ENCODE measurements around the gene MUCL3.

GRCh38 chr6:30839687-30840100 lies 44.6 kb upstream of the DDR1 start:
- RRBS: no CpG with 5 or more reads among the region's 2 CpGs

DNA sequence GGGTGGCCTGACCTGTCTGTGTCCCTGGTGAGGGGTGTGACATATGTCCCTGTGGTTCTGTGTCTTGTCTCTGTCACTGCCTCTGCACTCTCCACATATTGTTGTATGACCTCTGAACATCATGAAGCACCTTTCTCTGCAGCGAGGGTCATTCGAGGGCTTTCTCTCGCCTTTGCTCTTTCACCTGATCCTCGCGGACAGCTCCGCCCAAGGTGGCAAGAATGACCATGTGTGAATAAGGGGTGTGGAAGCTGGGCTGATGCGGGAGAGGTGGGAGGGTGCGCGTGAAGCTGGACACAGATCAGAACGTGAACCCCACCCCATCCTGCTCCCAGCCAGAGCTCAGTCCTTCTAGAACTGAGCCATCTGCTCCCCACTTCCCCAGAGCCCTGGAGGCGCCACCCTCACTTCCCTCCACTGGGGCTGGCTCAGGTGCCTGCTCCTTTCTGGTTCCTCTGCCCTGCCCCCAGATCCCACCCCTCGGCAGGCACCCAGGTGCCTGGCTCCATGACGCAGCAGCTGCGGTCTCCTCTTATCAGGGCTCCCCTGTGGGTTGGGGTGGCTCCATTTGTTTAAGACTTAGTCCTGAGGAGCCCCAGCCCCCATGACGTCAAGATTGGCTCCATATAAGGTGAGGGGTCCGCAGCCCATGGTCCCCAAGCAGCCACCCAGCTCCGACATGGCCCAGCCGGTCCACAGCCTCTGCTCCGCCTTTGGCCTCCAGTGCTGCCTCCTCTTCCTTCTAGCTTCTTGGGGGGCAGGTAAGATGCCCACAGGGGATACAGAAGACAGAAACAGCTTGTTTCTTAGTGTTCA lies at the start of gene MUCL3:
MUCL3 (plus strand) TSS at position 653 of the 816 bp plus-strand sequence.
- RRBS: no CpG with 5 or more reads among the region's 19 CpGs

DNA sequence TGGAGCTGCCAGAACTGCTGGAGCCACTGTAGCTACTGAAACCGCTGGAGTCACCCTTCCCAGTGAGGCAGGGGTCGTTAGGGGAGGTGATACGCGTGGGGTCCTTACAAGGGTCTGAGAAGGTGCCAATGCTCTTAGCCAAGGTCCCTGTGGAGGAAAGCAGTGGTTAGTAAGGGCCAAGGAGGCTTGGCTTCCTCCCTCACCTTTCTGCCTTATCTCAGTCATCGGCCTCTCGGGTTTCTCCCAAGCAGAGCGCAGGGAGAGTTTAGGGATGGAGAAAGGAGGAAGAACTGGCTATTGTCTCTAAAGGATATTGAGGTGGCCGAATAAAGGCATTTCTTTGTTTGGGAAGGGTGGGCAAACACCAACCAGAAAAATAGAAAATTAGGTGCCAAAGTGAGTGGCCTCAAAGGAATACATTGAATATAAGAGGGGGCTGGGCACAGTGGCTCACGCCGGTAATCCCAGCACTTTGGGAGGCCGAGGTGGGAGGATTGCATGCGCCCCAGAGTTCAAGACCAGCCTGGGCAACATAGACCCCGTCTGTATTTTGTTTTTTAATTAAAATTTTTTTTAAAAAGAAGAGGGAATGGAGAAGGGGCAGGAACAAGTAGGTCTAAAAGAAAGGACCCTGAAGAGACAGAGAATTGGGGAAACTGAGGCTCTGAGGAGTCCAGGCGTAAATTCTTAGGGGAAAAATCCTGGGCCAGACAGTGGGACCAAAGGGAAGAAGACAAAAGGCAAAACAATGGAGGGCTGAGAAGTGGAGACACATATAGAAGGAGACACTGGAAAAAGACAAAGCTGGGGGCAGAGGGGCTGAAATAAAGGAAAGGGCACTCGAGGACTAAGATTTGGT lies 2.6 kb downstream of the CDSN start:
- RRBS: no CpG with 5 or more reads among the region's 15 CpGs

DNA sequence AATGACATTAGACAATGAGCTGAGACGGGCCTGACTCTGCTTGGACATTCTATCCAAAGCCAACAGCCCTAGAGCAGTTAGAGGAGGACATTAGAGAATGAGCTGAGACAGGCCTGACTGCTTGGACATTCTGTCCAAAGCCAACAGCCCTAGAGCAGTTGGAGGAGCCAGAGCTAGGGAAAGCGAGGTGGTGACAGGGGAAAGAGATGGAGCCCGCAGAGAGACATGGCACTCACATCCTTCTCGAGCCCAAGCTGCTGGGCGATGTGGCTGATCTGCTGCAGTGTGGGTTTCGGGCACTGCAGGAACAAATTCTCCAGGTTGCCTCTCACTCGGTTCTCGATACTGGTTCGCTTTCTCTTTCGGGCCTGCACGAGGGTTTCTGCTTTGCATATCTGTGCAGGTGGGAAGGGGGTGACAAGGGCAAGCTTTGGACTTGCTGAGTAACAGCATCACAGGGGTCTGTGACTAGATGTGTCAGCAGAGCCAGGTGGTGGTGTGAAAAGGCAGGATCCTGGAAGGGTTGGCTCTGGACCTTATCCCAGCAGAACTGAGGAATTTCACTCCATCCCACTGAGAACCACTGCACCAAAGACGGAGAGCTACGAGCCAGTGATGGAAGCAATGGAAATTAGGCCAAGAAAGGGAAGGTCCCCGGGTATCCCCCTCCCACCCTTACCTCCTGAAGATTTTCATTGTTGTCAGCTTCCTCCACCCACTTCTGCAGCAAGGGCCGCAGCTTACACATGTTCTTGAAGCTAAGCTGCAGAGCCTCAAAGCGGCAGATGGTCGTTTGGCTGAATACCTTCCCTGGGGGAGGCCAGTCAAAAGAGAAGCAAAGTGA lies 5.4 kb downstream of the POU5F1 start:
- RRBS: no CpG with 5 or more reads among the region's 17 CpGs

- RRBS: no CpG with 5 or more reads among the region's 6 CpGs
Measured at GRCh38 chr6:31198301-31198588, 27.8 kb upstream of the POU5F1 start.

GRCh38 chr6:31351641-31352181 lies 5.3 kb downstream of the HLA-B start:
- RRBS: no CpG with 5 or more reads among the region's 3 CpGs

- RRBS: no CpG with 5 or more reads among the region's 2 CpGs
Measured at GRCh38 chr6:31352182-31352400, 4.9 kb downstream of the HLA-B start.

- RRBS: no CpG with 5 or more reads among the region's 2 CpGs
Measured at GRCh38 chr6:31402021-31402346, 1.4 kb upstream of the MICA start.

DNA sequence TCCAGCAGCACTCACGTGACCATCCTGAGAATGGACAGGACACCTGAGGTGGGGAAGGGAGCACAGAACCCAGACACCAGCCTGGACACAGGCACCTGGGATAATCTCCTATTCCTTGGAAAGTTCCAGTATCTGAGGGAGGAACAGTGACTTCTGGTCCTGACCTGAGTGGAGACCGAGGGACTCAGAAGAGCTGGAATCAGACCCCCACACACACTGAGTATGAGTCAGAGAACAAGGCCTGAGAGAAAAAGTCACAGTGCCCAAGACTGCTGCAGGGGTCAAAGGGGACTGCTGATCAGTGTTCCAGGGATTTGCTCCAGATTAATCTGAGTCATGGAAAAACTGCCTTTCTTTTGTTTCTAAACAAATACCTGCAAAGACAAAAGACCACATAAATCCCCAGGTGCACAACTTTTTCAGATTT lies 35.7 kb upstream of the MICB start:
- RRBS: no CpG with 5 or more reads among the region's 2 CpGs

GRCh38 chr6:31491912-31492387 lies 6.0 kb upstream of the MICB start:
- RRBS: no CpG with 5 or more reads among the region's 11 CpGs

GRCh38 chr6:31527134-31527619 lies 1.6 kb upstream of the MCCD1 start:
- RRBS: no CpG with 5 or more reads among the region's 5 CpGs

DNA sequence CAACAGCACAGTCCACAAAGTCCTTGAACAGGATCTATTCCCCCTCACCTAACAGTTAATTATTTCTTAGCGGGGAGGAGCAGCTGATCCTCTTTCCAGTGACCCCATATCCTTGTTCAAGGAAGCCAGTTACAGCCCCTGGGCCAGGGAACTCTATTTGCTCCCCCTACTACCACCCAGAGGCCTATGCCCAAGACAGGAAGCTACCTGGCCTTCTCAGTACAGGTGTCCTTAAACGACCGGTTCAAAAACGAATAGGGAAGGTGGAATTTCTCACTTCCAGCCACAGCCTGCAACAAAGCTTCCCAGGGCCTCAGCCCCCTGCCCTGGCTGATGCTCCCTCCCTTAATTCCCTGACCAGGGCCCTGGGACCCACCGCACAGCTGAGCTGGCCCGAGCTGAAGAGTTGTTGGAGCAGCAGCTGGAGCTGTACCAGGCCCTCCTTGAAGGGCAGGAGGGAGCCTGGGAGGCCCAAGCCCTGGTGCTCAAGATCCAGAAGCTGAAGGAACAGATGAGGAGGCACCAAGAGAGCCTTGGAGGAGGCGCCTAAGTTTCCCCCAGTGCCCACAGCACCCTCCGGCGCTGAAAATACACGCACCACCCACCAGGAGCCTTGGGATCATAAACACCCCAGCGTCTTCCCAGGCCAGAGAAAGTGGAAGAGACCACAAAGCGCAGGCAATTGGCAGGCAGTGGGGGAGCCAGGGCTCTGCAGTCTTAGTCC lies 786 bp downstream of the MCCD1 start:
- RRBS: no CpG with 5 or more reads among the region's 12 CpGs

DNA sequence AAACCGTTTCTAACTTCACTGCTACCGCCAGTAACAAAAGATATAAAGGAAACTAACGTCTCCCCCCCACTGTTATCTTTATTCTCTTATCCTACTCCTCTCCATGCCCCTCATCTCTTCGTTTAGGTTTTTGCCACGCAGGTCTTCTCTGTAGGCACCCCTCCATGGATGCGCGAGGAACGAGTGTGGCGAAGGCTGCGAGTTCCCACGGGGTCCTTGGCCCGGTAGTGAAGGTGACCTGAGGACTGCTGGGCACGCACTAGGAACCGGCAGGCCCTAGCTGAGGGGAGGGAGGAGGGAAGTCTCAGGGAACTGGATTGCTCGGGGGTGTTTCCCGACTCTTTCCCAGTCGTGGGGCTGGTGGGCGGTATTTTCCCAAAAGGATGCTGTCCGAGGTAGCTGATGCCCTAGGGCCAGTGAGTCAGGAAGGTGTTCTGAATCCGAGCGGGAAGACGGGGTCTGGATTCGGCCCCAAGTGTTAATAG lies 403 bp upstream of the DDX39B start:
- RRBS: no CpG with 5 or more reads among the region's 23 CpGs

DNA sequence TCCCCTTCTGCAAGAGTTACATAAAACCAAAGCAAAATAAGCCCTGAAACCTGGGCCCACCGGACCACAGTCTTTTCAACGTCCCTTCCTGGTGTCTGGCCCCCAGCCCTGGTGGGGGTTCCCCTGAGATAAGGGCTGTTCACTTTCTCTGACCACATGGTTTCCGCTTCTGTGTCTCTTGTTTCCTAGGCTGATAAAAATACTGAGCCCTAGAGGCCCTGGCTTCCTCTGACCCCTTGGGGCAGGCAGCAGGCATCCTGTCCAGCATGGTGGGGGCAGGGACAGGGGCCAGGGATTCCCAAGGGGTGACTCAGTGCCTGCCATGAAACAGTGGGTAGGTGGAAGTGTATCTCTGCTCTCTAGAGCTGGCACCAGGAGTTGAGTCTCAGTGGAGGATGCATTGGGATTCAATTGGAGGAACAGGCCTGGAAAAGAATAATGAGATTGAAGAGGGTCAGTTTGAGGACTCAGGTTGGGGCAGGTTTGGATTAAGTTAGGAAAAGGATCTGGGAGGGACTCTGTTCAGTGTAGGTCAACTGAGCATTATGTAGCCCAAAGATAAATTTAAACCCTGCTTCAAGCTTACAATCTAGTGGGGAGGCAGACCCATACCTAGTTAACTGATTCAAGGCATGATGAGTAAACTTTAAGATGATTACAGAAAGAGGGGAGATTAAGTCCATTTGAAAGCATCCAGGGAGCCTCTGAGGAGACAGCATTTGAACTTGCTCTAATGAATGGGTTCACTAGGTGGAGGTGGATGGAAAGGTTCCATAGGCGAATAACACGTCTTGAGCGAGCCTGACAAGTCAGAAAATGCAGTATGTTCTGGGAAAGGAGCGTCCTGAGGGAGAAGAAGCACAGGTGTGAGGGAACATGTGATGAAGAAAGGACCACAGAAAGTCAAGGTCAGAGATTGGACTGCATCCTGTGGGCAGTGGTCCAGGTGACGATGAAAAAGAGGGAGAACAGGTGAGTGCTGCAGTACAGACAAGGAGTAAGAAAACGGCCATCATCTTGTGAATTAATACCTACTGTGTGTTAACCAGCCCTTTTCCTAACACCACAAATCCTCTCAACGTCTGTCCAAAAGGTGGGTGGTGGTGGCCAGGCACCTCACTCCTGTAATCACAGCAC lies 11.4 kb upstream of the LTA start:
- RRBS: no CpG with 5 or more reads among the region's 10 CpGs

DNA sequence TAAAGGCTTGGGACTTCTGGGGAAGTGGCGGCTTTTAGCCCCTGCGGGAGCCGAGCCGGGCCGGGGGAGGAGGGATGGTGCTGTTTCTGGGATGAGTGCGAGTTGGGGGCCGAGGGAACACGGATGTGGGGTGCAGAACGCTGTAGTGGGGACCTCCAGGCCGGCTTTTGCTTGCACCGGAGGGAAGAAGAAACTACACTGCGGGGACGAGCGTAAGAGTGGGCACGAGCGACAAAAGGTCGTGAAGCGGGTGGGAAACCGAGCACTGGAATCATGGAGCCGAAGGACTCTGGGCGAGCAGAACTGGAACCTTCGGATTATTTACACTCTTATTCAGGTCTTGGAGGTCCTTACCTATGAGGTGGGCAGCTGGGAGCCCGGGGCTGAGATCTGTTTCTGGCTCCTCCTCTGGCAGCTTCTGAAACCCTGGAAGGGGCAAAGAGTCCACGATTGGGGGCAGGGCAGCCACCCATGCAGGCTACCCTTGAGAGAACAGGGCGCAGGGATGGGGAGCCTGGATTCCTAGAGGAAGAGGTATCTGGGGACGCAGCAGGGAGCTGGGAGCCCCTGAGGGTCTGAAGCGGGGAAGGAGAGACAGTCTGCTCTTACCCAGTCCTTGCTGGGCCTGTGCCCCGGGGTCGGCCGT lies 896 bp downstream of the LTB start:
- RRBS: 0% methylated on average over 3 of the region's 30 CpGs

GRCh38 chr6:31621126-31621417 lies 557 bp downstream of the PRRC2A start:
- RRBS: no CpG with 5 or more reads among the region's 17 CpGs

- RRBS: no CpG with 5 or more reads among the region's 18 CpGs
Measured at GRCh38 chr6:31630266-31630800, 9.8 kb downstream of the PRRC2A start.

GRCh38 chr6:31657820-31658481 lies 2.3 kb downstream of the APOM start:
- RRBS: no CpG with 5 or more reads among the region's 4 CpGs

GRCh38 chr6:31661320-31661594 lies 679 bp upstream of the C6orf47 start:
- RRBS: no CpG with 5 or more reads among the region's 7 CpGs

DNA sequence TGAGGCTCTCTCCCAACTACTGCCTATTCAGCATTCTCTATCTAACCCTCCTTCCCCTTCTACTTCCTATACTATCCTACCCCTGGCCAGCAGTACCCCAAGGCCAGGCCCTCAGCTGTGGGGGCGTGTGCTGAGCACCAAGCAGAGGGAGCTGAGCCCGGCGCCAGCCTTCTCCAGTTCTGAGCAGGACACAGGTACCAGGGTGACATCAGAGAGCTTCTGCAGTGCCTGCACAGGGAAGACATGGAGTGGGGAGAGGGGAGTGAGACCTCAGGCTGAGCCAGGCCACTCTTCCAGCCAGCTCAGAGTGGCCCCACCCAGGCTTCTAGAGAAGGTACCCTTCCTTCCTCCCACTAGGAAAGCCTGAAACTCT lies 2.0 kb downstream of the DDAH2 start:
- RRBS: no CpG with 5 or more reads among the region's 3 CpGs